H4 (cell line): ENCODE results near the genes PPP1R32, FADS1 and FADS2.

DNA sequence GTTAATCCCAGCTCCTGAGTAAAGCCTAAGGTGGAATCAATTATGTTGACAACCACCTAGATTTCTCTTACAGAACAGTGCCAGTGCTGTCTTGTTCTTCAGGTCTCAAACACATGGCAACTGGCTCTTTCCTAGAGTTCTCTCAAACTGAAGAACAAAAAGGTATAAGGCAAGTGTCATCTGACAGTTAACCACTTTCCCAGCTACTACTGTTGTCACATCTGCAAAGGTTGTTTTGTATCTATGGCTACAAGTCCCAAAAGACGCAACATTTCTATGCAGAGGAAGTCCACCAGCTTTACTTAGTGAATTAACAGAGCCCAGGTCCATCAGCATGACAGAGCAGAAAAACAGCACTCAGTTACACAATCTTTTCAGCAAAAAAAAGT is 12.2 kb downstream of the CPSF7 start:
- RAMPAGE, long total RNA = no peak

- RAMPAGE, long total RNA = no peak
These were observed at the start of gene PPP1R32 for GRCh38 chr11:61480761-61481655. TSS of gene PPP1R32 (plus strand) at chr11:61481120.

GRCh38 chr11:61529336-61530306 is 21.1 kb downstream of the LRRC10B start:
- RAMPAGE, long total RNA = no peak

DNA sequence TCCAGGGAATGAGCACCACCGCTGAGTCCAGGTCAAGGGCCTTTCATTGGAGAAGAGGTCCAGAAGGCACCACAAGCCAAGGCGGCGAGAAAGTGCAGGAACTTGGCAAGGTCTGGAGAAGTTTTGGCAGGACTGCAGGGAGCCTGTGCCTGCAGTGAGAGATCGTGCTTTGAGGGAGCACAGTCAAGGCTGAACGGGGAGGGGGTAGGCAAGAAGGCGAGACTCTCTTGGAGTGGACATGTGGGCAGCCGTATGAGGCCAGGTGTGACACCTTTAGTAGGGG is 30.4 kb downstream of the LRRC10B start:
- RAMPAGE, long total RNA = no peak

GRCh38 chr11:61586733-61587299 is 5.9 kb upstream of the SYT7 start:
- RAMPAGE, long total RNA = no peak

- RAMPAGE, long total RNA = no peak
These were observed 7.8 kb upstream of the SYT7 start for GRCh38 chr11:61588628-61589102.

DNA sequence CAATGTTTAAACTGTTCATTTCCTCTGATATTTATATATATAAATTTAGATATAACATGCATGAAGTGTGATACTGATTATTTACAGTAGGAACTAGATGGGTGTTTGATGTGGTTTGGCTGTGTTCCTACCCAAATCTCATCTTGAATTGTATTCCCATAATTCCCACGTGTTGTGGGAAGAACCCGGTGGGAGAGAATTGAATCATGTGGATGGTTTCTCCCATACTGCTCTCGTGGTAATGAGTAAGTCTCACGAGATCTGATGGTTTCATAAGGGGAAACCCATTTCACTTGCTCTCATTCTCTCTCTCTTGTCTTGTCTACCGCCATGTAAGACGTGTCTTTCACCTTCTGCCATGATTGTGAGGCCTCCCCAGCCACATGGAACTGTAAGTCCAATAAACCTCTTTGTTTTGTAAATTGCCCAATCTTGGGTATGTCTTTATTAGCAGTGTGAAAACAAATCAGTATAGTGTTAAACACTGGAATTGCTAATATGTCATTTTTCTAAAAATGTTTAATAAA is 33.9 kb upstream of the SYT7 start:
- RAMPAGE, long total RNA = no peak

GRCh38 chr11:61690950-61691400 is 10.8 kb downstream of the DAGLA start:
- RAMPAGE, long total RNA = no peak

DNA sequence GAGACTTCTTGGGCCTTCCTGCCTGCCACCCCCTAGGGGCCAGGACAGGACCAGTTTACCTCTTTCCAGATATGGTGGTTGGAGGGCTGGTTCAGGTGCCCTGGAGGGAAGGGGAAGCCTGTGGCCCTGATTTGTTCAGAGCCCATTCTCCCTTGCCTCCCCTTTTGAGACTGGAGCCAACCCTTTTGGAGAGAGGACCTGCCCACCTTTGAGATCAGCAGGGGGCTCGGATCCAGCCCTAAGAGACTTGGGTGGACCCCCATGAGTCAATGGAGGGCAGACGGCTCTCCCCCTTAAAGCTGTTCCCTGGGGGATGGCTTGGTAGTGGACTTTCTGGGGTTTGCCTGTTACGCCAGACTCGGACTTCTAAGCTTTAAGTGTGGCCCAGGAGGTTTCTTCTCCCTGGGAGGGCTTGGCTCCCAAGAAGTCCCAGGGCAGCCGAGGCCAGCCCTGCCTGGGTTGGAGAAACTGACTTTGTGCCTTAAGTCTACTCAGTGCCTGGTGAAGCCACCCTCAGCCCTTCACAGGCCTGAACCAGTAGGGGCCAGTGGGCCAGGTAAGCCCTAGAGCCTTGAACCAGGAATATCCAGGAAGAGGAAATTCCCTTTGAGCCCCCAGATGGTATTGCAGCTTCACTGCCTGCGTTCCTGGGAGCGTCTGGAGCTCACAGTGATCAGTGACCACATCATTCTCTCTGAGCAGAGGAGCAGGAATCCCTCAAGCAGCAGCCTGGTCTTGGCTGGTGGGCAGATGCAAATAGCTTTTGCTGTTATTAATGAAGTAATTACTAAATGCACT is 5.8 kb downstream of the TMEM258 start:
- RAMPAGE, long total RNA = no peak

- RAMPAGE, long total RNA = no peak
These were observed at the start of gene FADS1 for GRCh38 chr11:61816640-61817683. TSS of gene FADS1 (minus strand) at chr11:61817003.

DNA sequence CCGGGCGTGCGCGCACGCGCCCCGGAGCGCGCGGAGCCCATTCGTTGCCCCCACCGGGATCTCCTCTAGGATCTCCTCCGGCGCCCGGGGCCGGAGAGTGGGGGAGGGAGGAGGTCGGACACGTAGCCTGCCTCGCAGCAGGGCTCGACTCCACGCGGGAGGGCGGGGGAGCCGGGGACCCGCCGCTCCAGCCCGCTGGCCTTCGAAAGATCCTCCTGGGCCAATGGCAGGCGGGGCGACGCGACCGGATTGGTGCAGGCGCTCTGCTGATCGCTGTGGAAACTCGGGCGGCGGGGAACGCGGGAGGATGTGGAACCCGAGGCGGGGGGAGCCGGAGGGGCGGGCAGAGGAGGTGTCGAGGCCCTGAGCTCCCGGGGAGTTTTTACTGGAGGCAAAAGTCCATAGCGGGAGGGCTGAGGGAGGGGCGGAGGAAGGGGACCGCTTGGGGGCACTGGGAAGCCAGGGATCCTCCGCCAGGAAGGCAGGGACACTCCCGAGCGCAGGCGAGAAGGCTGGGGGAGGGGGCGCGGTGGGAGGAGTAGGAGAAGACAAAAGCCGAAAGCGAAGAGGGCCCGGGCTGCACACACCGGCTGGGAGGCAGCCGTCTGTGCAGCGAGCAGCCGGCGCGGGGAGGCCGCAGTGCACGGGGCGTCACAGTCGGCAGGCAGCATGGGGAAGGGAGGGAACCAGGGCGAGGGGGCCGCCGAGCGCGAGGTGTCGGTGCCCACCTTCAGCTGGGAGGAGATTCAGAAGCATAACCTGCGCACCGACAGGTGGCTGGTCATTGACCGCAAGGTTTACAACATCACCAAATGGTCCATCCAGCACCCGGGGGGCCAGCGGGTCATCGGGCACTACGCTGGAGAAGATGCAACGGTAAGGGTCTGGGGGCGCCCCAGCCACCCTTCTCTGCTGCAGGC is at the start of gene FADS2:
TSS of gene FADS2 (plus strand) at position 579 of the 920 bp plus-strand sequence.
- RAMPAGE, long total RNA = start-site peak on the plus strand centred at position 483 of the sequence, 196 bp wide, 43 reads

DNA sequence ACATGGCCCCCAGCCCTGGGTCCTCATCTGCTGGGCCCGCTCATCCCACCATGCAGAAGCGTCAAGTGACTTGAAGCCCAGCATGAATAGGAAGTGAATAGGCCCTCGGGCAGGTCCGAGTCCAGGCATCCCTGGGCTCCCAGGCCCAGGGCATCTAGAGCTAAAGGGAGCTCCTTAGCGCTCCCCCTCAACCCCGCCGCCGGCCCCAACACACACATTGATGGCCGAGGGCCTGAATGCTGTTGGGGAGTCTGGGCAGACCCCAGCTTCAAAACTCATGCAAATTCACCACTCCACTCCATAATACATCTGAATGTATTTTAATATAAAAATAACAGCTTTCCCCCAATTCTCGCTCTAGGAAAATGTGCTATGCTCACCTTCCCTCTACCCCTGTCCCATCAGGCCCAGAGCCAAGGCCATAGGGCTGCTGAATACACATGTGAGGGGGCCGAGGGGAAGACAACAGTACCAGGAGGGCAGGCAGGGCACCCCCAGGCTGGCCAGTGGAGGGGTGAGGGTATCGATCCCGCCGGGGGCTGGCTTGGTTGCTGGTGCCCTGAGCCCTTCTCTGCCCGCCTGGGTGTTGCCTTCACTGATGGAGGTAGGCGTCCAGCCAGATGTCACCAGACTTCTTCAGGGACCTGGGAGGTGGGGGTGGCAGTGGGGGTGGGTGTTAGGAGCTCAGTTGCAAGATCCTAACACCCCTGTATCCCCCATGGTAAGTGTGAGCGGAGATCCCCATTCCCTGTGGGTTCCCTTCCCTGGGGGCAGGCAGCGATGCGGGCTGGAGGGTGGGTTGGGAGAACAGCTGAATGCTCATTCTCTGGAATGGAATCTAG is 17.9 kb downstream of the FADS3 start:
- RAMPAGE, long total RNA = no peak

DNA sequence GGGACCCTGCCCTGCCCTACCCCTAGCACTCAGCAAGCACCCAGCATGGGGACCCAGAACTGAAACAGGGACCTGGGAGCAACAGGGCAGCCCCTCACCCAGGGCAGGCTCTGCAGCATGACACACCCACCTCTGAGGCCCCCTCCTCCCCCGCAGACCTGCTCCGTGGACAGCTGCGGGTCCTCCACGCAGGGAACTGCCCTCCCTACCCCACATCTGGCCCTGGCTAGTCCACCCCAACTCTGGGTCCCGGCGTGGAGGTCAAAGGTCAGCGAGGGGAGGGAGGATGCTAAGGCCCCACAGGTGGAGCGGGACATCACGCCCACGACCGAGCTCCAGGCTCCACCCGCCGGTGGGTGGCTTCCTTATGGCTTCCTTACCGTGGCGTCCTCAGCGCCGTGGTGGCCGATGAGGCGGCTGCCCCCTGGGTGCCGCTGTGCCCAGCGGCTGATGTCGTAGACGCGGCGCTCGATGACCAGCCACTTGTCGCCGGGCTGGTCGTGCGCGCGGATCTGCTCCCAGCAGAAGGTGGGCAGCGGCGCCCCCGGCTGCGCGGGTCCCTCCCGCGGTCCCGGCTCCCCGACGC is 463 bp downstream of the FADS3 start:
- RAMPAGE, long total RNA = no peak

GRCh38 chr11:61904341-61905081 is 12.9 kb downstream of the RAB3IL1 start:
- RAMPAGE, long total RNA = no peak

DNA sequence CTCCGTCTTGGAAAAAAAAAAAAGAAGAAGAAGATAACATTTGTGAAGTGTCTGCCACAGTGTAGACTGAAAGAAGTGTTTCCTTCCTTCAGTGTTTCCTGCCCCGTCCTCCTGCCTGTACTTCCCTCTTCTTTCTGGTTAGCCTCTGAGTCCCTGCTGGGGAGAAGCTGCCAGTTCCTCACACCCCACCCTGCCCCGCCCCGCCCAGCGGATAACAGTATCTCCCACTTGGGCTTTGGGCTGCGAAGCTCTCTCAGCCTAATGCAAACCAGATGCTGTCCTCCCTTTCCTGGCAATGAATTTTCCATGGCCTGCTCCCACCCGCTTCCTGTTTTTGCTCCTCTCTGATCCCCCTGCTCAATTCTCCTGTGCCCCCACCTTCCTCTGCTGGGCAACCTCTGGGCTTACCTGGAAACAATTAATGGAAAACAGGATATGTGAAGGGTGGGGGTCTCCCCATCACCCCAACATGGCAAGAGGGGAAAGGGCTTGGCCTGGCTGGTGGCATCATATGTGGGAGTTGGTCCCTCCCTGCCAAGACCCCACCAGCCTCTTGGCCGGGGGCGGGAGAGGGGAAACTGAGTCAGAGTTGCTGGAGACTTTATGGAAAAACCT is 5.3 kb upstream of the RAB3IL1 start:
- RAMPAGE, long total RNA = no peak

GRCh38 chr11:61954583-61955464 is 4.7 kb downstream of the BEST1 start:
- RAMPAGE, long total RNA = no peak

DNA sequence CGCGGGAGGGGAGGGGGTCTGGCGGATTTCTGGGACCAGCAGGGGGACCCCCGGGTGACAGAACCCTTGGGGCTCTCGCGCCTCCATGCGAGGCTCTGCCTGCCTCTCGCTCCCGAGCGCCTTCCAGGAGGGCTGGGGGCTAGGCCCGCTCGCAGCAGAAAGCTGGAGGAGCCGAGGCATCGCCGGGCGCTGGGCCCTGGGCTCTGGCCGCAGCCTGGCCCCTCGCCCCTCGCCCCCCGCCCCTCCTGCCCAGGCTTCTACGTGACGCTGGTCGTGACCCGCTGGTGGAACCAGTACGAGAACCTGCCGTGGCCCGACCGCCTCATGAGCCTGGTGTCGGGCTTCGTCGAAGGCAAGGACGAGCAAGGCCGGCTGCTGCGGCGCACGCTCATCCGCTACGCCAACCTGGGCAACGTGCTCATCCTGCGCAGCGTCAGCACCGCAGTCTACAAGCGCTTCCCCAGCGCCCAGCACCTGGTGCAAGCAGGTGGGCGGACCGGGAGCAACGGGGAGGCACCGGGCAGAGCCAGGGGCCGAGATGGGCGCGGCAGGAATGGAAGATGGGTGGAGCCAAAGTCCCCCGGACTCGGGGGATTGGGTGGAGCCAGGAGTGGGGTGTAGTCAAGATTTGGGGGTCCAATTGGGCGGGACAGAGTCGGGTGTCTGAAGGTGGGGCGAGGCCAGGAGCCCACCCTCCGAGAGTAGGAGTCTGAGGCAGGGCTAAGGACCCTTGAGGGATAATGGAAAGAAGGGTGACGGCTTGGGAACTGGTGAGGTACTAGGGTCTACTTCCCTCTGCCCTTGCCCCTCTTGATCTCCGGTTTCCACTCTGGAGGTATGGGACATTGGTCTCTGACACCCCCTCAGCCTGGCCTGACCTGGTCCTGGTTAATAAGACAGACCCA is 5.6 kb downstream of the BEST1 start:
- RAMPAGE, long total RNA = no peak

DNA sequence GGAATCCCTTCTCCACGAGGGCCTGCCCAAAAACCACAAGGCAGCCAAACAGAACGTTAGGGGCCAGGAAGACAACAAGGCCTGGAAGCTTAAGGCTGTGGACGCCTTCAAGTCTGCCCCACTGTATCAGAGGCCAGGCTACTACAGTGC is 5.2 kb downstream of the FTH1 start:
- RAMPAGE, long total RNA = no peak

DNA sequence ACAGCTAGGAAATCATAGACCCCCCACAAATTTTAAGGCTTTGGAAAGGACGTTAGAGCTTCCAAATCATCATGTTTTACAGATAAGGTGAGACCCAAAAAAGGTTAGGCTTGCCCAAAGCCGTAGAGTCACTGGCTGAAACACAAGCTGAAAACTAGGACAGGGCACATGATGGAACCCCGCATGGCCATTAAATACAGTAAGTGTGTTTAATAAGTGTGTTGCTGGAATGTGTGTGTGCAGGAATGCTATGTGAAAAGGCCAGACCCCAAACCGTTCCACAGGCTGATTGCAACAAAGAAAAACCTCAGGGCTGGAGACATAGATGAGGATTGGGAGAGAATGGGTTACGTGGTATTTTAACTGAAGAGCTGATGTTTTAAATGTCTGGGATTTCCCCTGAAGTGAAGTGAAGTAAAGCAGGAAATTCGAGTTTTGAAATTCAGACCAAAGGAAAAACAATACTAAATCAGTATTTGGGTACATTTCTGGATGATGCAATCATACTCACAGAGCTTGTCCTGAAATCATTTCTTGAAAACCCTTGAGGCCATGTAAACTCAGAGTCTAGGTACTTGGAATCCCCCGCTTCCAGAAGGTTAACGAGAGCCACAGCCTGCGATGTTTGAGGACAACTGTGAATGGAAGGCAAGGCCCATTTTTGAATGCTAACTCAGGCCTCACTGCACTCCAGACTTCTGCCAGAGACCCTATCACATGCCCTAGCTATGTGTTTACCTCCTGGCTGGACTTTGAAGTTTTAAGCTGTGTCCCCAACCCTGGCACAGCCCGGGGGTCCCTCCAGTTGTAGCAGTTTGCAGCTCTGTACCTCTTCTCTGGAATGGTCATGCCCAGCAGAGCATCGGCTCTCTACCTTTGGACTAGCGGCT is 5.2 kb upstream of the FTH1 start:
- RAMPAGE, long total RNA = no peak

GRCh38 chr11:61980656-61981013 is 13.2 kb upstream of the FTH1 start:
- RAMPAGE, long total RNA = no peak